ENCODE results near the gene FBXL3.

- PRO-cap = no peak
Observed at GRCh38 chr13:77020655-77021092, 6.3 kb downstream of the FBXL3 start.

DNA sequence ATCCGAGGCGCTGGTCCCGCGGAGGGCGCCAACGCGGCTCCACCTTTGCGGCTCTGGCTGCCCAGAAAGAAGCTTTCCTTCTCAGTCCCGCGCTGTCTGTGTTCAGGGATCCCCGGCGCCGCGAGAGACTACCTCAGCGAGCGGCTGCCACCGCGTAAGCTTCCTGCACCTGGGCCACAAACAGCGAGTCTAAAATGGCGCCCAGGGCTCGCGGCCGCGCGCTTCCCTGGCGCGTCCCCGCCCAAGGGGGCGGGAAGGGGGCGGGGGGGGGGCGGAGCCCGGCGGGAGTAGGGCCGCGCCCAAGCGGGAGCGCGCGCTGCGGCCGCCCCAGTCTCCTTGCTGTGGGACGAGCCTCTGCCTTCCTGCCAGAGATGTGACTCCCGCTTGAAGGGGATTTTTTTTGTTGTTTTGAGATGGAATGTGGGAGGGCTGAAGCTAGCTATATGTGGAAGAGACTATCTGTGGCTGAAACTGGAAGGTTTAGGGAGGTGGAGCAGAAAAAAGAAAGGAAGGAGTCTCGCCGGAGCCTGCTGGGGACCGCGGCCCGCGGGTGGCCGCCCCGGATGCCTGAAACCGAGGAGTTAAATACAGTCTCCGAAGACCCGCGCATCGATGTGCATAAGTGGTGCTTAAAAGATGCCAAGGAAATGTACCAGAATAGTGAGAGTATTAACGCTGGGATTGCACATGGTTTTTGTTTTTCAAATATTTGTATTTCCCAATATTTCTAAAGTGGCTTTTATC, at the start of gene FBXL3:
TSS of gene FBXL3 (minus strand) at position 191 of the 744 bp plus-strand sequence.
- PRO-cap = bidirectional peak, plus-strand start at position 330 of the sequence, minus-strand start at position 185 of the sequence

DNA sequence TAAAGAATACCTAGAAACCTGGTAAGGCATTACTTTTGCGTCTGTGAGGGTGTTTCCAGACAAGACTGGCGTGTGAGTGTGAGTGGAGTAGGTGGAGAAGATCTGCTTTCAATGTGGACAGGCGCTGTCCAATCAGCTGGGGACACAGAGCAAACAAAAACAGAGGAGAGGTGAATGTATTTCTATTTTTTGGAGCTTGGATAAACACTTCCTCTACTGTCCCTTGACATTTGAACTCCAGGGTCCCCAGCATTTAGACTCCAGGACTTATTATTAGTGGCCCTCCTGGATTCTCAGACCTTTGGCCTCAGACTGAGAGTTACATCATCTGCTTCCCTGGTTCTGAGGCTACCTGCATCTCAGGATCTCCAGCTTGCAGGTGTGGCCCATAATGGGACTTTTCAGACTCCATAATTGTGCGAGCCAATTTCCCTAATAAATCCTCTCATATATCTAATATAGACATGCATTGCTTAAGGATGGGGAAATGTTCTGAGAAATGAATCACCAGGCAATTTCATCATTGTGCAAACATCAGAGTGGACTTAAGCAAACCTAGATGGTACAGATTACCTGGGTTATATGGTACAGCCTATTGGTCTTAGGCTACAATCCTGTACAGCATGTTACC, 116.3 kb upstream of the FBXL3 start:
- PRO-cap = no peak

GRCh38 chr13:77163960-77164478, 137.1 kb upstream of the FBXL3 start:
- PRO-cap = no peak

GRCh38 chr13:77323378-77323715, 3.5 kb downstream of the MYCBP2 start:
- PRO-cap = no peak

GRCh38 chr13:77325678-77325885, 1.3 kb downstream of the MYCBP2 start:
- PRO-cap = no peak

DNA sequence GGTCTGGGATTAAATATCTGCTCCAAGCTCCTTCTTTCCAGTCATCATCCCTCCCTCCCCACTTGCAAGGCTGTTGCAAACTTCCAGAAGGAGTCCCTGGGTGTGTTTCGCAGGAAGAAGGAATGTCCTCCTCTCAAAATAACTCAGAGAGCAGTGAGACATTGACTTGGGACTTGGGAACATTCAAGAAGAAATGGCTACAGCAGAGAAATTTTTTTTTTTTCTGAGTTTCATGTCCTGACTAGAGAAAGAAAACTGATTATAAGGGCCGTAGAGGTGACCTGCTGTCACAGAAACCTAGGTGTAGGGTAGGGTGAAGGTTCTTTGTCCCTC, 63.6 kb upstream of the MYCBP2 start:
- PRO-cap = no peak

DNA sequence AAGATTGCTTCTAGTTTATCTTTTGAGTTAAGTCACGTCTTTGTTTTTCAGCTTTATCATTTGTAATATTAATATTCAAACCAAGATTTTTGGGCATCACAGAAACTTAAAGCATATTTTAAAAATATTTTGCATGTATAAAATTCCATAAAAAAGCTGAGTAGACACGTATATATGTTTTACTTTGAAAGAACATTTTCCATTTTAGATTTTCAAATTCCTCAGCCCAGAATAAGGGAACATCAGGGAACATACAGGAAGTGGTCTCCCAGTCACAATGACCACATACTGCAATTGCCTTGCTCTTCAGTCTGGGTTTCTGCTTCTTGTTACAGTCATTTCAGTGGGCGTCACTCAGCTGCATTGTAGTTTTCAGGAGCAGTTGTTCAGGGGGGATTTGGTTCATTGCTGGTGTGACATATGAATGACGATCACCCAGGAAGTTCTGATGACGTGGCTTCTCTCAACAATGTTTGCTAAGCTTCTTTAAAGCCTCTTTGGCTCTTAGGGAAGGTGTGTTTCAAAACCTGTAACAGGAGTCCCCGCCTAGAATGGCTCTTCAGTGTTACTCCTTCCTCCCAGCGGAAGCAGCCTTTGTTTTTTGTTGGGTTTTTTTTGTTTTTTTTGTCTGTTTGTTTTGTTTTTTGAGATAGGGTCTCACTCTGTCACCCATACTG, 1.7 kb upstream of the SCEL start:
- PRO-cap = no peak

DNA sequence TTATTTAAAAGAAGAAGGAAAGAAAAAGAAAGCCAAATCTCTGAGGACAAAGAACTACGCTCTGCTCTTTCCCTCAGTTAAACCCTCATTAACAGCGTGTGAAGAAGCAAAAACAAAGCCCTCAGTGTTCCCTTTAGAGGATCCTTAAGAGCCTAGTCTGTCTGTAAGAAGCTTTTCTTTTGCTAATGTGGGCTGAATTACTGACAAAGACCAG, 65.0 kb downstream of the EDNRB start:
- PRO-cap = no peak

- PRO-cap = bidirectional peak, plus-strand start at chr13:77896850, minus-strand start at chr13:77896641
Observed at GRCh38 chr13:77896479-77897018, 22.1 kb downstream of the EDNRB start.

- PRO-cap = no peak
Observed at GRCh38 chr13:77990967-77991571, 72.4 kb upstream of the EDNRB start.

GRCh38 chr13:78372352-78372900, 230.9 kb downstream of the POU4F1 start:
- PRO-cap = no peak

DNA sequence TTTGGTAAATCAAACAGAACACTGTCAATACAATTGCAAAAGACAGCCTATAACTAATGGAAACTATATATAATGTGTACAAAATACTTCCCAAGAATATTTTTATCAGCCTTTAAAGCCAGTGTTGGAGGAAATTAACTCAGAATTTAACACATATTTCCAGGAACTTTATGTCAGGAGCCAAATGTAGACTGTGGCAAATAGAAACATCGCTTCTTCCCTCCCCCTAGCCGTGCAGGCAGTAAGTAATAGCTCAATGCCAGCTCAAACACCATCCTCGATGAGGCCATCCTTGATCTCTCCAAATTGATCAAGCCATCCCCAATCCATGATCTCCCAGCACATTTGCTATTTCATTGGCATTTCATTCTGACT, 1.3 kb downstream of the OBI1 start:
- PRO-cap = no peak

DNA sequence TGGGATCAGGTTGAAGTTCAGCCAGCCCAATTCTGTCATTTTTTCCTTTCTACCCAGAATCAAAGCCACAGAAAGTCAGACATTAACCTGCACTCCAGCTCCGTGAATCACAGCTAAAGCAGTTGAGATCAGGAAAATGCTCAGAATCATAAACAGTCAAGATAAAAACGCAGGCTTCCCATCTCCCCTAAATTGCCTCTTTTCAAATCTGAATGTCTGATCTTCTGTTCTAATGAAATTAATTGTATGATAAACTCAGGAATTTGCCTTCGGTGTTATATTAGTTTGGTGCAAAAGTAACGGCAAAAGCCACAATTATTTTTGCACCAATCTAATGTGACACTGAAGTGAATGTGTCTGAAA, 208.9 kb upstream of the OBI1 start:
- PRO-cap = no peak

- PRO-cap = no peak
Observed at GRCh38 chr13:79319590-79320542, 86.2 kb downstream of the RBM26 start.

DNA sequence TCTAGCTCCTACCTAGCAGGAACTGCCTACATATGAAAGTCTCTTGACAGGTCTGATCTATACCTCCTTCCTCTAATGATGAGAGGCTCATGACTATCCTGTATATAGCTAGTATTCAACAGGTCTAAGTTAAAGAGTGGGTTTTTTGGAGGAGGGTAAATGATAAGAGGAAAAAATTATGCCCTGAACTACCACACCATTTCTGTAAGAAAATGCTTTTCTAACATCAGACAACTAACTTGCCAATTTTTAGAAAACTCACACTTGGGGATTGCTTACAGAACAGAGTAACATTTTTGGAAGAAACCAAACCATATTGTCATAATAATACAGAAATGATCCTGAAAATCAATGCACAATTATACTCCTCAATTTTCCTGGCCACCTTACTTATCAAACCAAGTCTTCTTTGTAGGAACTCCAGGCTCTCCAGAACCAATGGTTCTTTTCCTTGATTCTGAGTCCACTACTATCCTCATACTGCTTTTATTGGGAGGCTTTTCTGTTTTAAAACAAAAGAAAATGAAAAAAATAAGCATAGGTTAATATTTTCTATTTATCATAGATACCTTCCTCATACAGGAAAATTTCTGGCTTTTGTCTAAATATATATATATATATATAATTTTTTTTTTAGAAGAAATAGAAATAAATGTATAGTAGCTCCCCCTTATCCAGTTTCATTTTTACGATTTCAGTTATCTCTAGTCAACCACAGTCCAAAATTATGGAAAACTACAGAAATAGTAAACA, 46.7 kb downstream of the RBM26 start:
- PRO-cap = no peak

DNA sequence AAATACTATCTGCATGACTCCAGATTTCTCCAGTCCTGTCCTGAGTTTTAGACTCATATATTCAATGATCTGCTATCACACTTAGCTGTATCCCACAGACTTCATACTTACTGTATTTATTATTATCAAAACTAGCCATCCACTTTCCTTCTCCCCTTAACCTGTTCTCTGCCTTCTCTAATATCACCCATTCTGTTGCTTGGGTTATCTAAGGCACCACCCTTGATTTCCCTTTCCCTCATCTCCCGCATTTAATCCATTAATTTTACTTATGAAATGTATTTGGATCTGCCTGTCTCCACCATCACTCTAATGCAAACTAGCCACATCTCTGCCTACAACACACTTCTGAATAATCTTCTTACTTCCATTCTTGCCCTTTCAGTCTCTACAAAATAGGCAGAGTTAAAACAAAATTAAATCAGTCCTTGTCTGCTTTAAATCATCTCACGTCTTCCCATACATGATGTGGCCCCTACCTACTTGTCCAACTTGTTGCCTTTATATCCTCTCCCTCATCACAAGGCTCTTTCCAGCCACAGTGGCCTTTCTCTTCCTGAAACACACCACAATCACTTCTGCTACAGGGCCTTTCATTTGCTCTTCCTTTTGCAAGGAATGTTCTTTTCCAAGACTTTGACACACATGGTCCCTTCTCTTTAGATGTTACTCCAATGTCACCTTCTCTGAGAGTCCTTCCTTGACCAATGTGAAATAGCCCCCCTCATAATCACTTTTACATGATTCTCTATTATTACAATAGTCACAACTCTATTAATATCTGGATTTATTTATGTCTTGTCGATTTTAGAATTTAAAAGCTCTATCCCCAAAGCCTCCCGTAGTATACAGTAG, 1.8 kb downstream of the RBM26 start:
- PRO-cap = bidirectional peak, plus-strand start at position 569 of the sequence, minus-strand start at position 476 of the sequence

- PRO-cap = no peak
Observed at GRCh38 chr13:79406432-79406601, 262 bp upstream of the RBM26 start.

GRCh38 chr13:79406602-79407059, 576 bp upstream of the RBM26 start:
- PRO-cap = no peak

DNA sequence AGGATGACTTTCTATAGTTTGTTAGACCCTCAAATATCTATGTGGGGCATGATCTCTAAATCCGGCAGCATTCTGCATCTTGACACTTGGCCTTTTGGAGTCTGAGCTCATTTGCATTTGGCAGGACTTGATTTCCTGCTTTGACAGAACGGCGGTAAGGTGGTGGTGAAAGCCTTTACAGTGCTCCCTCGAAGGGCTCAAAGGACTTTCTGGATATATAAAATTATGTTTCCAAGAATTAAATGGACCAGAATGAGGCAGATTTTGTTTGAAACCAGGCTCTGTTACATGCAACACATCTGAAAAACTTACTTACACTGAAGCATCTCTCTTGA, 207.3 kb downstream of the SPRY2 start:
- PRO-cap = no peak

All from bronchial lymph node (tissue), 1 donor.